ENCODE measurements around a stretch of chr13.

DNA sequence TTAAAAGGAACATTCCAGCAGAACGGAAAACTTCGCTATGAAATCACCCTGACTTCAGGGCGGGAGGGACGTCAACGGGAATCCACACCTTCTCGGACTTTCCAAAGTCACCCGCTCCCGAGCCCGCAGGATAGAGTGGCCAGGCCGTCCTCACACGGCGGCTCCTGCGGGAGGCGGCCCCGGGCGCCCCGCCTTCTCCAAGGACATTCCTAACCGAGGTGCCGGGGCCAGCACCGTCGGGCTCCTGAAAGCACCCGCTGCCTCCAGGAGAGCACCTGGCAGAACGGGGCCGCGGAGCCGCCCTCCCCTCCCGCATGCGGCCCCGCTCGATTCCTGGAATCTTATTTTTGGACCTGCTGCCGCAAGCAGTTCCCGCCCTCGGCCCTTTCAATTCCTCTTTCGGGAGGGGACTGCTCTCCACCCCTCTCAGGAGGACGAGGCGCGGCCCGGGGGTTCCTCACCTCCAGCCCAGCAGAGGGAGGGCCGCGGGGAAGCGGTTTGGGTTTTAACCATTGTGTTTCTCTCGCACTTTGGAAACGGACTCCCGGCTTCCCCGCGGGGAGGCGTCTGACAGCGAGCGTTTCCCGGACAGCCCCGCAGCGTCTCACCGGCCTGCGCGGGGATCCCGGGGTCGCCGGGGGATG is 979 bp downstream of the GAS6 start:
- PRO-cap: no peak
CAGE:
- cytosol, long polyA plus RNA: no peak
- long polyA plus RNA: no peak
- nucleus, long polyA plus RNA: no peak

DNA sequence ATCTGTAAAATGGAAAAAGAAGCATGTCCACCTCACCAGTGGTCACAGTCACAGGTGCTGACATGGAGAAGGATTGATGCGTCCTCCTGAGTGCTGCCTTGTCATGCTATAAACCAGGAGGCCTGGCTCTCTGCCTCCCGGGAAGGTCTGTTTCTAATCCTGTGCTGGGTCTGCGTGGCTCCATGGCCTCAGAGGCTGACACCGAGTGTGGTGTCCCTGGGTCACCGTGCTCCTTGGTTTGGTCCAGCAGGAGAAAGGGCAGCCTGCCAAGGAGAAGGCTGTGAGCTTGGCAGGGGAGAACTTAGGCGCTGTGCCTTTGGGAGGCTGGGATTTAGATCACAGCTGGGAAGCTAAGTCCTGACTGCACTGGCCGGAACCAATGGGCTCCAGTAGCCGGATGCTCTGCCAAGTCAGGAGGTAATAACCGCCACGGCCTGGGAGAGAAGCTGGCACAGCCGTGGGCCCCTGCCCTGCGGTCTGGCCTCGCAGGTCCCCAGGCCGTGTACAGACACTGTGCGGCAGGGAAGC is 45.2 kb downstream of the C13orf46 start:
- PRO-cap: bidirectional peak, plus-strand start at position 389 of the sequence, minus-strand start at position 209 of the sequence
CAGE:
- cytosol, long polyA plus RNA: no peak
- long polyA plus RNA: no peak
- nucleus, long polyA plus RNA: no peak

DNA sequence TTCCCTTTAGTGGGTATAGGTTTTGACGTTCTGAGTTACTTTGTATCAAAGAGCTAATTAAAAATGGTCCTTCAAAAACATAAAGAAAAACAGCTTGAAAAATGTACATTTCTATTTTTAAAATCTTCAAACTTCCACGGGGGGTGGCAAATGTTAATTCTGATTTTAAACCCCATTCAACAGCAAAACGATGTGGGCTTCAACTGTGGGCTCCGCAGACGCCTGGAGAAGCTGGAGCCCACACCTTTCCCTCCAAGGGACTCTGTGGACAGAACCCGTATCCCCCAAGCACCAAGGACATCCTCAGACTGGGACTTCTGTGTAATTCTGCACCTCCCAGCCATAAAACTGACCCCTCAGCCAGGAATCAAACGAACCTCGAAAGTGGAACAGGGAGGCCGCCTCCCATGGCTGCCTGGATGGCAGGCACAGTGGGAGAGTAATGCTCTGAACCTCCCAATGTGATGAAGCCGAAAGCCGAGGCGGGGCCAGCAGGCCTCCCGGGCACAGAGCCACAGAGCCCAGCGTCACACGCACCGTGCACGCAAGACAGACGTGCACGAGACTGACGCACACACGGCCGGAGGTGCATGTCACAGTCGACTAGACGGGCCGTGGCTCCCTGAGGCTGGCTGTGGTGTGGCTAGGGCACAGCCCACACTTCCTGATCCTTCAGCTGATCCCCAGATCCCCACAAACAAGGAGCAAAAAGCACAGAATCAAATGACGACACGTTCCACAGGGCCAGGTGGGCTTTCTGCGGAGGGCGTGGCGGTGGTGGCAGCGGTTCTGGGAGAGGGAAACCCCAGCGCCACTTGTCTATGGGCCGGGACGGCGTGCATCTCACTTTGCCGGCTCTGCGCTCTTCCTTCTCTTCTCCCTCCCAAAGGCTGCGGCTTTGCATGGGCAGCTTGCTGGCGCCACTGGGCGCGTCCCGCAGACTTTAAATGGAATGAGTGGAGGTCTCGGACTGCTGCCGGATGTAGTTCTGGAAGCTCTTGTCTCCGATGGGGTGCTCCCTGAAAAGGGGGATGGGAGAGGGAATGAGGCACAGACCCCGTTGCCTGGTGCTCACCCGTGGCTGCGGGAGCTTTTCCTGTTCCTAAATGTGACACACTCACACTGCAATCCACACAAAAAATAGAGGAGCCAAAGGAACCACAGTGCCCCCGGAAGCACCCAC is 4.9 kb upstream of the C13orf46 start:
- PRO-cap: no peak
CAGE:
- cytosol, long polyA plus RNA: no peak
- long polyA plus RNA: no peak
- nucleus, long polyA plus RNA: no peak

DNA sequence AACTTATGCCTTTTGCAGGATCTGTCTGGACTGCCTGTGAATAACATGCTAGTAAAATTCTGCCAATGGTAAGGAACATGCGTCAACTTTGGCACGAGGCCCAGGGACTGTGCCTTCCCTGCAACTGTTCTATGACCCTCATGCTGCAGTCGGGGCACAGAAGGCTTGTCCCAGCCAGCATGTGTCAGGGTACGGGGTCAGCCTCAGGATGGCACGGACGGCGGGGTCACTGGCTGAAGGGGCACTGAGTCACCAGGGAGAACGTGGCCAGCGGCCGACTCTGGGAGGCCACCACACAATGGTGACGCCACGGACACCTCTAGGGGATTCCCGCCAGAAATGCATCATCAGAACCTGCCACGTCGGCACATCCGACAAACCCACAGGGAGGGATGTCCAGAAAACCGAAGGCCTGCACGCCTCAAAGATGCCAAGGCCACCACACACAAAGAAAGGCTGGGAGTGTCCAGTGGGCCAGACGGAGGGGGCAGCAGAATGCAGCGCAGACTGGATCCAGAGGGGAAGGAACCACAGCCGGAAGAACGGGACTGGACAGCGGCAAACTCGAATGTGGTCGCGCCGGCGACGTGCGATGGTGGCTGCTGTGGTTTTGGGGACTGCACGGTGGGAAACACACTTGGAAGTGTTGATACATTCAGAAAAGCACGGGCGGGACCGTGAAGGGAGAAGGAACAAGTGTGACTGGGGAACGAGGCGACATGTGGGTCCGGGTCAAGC is 24.6 kb upstream of the C13orf46 start:
- PRO-cap: no peak
CAGE:
- cytosol, long polyA plus RNA: no peak
- long polyA plus RNA: no peak
- nucleus, long polyA plus RNA: no peak

- PRO-cap: no peak
CAGE:
- cytosol, long polyA plus RNA: no peak
- long polyA plus RNA: no peak
- nucleus, long polyA plus RNA: no peak
Observed at GRCh38 chr13:114001302-114001990, 27.6 kb upstream of the C13orf46 start.

DNA sequence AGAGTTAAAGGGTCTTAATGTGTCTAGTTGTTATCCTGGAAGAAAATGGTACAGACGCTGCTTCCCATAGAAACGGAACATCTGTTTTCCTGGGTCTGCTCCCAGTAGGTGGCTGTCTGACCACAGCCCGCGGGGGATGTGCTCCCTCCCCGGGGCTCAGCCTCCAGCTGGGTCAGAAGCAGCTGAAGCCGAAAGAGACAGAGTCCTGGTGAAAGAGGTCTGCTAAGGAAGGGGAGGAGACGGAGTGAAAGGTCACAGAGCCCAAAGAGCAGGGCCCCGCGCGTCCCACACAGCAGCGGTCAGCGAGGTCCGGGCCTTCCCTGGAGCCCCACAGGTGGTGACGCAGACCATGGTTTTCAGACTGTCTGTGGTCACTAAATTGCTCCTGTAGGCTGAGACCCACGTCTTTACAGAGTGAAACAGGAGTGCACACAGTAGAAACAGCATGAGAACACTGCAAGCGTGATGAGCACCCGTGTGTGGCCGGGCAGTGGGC is 51.9 kb upstream of the C13orf46 start:
- PRO-cap: no peak
CAGE:
- cytosol, long polyA plus RNA: no peak
- long polyA plus RNA: no peak
- nucleus, long polyA plus RNA: no peak

- PRO-cap: no peak
CAGE:
- cytosol, long polyA plus RNA: no peak
- long polyA plus RNA: no peak
- nucleus, long polyA plus RNA: no peak
Observed at GRCh38 chr13:114027486-114028323, 53.8 kb upstream of the C13orf46 start.

DNA sequence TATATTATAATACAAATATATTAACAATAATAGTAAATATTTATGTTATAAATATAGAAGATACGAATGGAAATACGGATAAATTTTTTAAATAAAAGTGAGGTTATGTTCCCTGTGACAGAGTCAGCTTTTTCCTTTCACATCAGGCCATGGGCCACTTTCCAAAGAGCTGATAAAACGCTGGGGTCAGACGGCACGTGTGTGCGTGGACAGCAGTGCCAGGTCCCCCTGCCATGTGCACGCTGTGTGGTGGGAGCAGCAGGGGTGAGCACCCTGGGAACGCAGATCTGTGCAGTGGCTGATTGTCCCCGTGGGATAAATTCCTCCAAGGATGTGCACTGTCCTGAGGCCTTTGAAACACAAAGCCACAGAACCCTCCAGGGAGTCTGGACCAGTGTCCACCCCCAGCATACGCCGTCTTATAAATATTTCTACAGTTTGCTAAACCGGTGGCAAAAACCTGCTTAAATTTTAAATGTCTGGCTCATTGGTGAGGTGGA is 69.0 kb downstream of the RASA3 start:
- PRO-cap: no peak
CAGE:
- cytosol, long polyA plus RNA: no peak
- long polyA plus RNA: no peak
- nucleus, long polyA plus RNA: no peak

GRCh38 chr13:114078279-114079432 is 53.8 kb downstream of the RASA3 start:
- PRO-cap: no peak
CAGE:
- cytosol, long polyA plus RNA: no peak
- long polyA plus RNA: no peak
- nucleus, long polyA plus RNA: no peak

- PRO-cap: no peak
CAGE:
- cytosol, long polyA plus RNA: no peak
- long polyA plus RNA: no peak
- nucleus, long polyA plus RNA: no peak
Observed at GRCh38 chr13:114228139-114228607, 6.5 kb upstream of the CDC16 start.

- PRO-cap: no peak
CAGE:
- cytosol, long polyA plus RNA: no peak
- long polyA plus RNA: no peak
- nucleus, long polyA plus RNA: no peak
Observed at GRCh38 chr13:114283582-114284077, 2.2 kb downstream of the UPF3A start.

DNA sequence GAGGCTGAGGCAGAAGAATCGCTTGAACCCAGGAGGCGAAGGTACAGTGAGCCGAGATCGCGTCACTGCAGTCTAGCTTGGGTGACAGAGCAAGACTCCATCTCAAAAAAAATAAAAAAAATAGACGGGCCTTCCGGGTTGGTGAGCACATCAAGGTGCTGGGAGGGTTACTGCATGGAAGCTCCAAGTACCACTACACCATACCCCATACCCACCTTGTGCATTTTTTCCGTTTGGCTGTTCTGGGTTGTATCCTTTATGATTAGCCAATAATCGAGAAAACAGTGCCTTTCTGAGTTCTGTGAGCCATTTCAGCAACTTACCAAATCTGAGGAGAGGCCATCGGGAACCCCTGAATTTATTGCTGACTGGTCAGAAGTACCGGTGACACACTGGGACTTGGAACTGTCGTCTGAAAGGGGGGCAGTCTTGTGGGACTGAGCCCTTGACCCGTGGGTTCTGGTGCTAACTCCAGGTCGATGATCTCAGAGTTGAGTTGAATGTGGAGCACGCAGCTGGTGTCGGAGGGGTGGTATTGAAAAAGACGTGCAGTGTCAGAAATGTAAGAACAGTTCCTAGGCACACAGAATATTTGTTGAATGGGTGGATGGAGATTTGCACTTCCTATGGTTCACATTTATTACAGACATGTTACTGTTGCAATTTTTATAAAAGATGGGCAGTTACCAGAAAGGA is 15.0 kb downstream of the UPF3A start:
- PRO-cap: no peak
CAGE:
- cytosol, long polyA plus RNA: no peak
- long polyA plus RNA: no peak
- nucleus, long polyA plus RNA: no peak

Data from A549 (cell line).